REH cell (cell line): ENCODE measurements around a stretch of chr14.

DNA sequence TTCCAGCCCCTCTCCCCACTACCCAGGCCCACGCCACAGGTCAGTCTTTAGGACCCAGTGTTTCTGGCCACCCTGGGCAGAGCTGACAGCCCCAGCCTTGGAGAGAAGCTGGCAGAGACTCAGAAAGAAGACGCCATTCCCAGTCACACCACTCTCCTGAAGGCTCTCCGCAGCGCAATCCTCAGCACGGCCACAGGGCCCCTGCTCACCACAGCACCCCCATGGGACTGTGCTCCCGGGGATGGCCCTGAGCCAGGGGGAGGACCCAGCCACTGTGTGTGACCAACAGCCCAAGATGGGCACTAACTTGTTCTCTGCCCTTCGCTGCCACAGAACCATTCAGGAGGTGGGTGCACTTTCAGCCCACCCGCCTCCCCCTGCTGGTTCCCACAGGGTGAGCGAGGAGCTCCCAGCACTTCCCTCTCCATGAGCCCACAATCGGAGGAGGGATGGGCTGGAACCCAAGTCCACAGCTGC, 57.1 kb downstream of the CCNK start:
- PRO-cap: no peak

- PRO-cap: no peak
Measured at GRCh38 chr14:99548930-99549403, 55.0 kb downstream of the CCDC85C start.

DNA sequence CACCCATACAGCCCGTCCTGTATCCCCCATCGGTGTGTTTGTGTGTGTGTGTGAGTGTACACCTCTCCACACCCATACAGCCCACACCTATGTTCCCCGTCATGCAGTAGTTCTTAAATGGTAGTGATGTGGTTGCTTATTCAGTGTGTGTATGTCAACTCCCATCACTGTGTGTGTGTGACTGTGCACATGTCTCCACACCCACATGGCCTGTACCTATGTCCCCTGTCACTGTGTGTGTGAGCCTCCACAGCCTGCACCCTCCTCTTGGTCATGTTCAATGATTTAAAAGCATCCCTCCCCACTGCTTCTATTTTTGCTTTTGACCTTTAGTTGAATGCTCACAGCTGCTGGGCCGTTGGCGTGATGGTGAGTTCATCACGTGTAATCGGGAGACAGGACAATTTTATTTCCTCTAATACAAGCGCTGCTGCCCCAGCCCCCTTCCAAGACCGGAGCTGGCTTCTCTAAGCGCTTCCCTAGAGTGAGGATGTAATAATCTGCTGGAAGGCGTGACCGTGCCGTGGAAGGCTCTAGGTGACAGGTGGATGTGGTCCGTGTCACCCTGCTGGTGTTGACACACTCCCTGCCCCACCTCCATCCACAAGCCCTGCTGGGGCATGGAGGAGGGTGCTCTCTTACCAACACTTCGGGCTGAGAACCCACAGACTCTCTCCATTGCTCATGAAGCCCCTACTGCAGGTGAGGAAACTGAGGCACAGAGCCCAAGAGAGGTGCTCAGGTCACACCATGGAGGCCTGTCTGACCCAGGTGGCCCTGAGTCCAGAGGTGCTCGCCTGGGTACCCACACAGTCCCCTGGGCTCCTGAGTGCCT, 25.4 kb downstream of the CCDC85C start:
- PRO-cap: no peak

DNA sequence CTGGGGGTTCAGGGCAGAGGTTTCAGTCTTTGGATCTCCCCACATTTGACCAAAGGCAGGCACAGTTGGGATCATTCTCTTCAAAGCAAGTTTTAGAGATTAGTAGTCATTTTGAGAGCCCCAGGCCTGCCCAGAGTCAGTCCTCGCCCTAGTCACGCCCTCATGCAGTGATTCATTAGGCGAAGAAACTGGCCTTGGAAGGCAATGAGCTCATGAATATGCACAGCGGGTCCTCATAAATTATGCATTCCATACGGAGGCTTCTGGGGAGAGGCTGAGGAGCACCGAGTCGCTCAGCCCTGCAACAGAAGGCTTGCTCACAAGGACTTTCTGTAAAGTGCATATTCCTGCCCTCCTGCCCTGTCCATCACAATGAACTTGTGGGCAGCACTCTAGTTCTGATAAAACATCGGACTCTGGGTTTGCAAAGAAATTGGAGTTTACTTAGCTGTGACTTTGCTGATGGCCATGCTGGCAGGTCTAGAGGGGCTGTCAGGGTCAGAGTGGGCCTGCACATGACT, 34.7 kb upstream of the EML1 start:
- PRO-cap: no peak

DNA sequence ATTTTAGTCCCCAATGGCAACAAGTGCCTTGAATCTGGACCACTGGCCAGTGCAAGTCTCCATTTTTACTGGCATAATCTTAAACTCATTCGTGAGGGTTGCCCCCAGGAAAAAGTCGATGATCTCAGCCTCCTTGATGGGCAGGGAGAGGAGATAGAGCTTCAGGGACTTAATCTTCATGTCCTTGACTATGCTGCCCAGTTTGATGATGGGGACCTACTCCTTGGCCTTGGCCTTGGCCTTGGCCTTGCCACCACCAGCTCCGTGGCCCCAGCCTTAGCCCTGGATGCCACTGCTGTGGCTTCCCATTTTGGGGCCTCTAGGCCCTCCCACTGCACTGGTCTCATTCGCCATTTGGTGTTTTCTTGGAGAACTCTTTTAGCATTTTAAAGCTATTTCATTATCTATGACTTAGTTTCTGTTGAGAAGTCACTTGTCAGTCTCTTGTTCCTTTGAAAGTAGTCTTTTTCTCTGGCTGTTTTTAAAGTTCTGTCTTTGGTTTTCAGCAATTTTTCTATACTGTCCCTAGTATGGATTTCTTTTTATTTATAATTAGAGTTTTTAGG, 90.3 kb upstream of the EVL start:
- PRO-cap: no peak

DNA sequence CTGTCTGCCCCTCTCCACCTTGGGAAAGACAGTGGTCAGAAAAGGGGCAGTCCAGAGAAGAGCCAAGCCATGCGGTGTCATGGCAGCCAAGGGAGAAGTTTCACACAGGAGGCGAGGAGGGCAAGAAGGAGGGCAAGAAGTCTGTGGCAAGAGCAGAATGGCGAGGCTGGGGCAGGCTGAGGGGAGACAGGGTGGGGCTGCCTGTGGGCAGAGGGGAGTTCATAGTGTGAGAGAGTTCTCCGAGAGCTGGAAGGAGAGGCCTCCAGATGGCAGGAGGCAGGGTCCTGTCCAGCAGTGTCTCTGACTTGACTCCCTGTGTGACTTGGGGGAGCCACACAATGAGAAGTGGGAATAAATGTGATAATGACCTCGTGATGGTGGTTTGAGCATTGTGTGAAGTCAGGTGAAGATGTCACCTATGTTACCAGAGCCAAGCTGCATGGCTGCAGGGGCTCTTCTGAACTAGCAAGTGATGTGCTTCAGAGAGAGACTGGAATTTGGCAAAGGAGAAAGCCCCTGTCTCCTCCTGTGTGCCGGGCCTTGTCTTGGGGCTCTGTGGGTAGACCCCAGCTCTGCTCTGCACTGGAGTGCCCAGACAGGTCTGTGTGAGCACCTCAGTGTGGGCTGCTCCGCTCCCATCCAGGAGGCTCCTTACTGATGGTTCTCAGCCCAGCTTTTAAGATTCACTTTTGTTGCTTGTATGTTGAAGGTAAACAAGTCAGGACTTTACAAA, 9.7 kb downstream of the EVL start:
- PRO-cap: no peak

DNA sequence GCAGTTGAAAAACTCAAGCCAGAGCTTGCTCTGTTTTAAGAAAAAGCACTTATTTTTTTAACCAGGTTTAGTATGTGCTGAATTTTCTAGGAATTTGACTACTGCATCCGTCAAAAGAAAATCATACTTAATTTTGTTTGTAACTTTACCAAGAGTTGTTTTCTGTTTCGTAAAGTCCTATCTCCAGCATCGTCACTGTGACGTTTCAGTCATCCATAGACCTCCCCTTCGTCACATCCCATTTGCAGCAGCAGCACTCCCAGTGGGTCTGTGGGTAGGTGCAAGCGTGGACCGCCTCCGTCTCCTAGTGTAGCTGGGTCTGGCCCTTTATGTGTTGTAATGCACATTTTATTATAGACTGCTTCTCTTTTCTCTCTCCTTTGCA, 41.0 kb downstream of the EVL start:
- PRO-cap: no peak

DNA sequence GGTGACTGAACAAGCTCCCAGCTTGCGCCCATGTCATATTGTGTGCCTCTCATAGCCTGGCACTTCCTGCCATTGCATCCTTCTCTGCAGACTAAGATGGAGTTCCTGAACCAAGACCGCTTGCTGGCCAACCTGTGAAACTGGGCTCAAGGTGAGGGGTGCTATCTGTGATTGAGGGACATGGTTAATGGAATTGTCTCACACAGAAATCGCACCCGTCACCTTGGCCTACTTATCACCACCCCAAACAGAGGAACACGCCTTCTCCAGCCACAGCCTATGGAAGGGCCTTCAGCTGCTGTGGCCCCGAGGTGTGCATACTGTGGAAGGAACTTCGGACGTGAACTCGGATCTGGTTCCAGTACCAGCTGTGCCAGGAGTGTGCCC, 44.3 kb downstream of the EVL start:
- PRO-cap: no peak

DNA sequence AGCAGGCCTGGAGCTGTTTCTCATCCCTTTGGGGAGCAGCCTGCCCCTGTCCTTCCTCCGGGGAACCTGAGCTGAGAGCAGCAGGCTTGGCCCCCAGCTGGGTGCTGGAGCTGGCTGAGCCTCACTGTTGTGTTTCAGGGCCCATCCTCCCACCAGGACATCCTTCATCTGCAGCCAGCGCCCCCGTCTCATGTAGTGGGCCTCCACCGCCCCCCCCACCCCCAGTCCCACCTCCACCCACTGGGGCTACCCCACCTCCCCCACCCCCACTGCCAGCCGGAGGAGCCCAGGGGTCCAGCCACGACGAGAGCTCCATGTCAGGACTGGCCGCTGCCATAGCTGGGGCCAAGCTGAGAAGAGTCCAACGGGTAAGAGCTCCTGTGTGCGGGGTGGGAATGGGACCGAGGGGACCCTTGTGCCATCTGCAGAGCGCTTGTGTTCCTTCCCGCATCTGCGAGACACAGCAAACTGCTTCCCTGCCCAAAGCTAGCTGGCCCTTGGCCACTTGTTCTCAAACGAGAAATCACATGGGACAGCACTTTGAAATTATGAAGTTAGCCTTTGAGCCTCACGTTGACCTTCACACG, 31.0 kb downstream of the DEGS2 start:
- PRO-cap: no peak

DNA sequence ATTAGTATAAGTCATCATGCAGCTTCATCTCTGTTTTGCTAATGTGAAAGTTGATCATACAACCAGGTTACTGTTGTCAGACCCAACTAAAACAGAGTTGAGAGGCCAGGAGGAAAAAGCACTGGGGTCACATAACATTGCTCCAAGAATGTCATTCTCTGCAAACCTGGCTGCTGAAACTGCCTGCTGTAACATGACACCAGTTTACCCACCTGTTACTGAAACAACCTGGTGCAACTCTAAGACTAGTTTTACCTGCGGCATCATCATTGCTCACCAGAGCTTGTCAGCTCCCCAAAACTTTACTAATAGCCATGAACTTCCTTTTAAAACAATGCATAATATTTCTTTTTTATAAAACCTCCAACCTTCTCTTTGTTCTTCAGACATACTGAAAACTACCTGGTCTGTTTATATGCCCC, 30.7 kb upstream of the DEGS2 start:
- PRO-cap: no peak

DNA sequence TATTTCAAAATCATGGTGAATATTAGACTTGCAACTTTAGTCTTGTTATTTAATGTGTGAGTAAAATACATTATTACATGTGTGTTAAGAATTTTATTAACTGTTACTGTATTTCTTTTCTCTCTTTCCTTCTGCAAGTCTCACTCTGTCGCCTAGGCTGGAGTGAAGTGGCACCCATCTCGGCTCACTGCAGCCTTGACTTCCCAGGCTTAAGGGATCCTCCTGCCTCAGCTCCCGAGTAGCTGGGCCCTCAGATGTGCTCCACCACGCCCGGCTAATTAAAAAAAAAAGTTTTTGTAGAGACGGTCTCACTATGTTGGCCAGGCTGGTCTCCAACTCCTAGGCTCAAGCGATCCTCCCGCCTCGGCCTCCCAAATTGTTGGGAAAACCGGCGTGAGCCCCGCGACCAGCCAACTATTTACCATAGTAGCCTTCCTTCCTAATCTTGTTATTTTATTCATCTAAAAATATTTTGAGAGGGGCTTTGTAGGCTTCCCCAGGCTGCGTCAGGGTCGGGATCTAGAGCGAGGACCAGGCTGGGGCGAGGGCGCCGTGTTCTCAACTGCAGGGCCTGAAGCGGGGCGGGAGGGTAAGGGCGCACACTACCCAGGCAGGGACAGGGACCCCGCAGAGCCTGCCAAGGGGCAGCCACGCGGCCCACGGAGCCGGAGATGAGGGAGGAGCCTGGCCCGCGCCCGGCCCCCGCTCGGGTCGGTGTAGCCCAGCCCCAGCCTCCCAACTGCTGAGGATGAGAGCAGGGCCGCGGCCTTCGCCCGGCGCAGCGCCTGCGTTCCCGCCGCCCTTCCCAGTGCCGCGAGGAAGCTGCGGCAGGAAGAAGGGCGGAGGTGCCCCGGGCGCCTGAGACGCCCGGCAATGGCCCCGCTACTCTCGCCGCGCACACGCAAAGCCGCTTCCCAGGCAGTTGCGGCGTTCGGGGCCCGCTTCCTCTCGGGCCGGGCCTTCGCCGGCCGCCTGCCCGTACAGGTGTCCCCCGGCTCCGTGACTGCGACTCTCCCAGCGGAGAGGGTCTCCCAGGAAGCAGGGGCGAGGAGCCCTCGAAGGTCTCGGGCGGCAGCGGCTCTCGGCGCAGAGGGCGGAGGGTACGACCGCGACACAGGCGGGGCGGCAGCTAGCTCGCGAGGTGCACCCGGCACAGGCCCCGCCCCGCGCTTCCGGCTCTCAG, 25.1 kb upstream of the YY1 start:
- PRO-cap: bidirectional peak, plus-strand start at position 738 of the sequence, minus-strand start at position 673 of the sequence; bidirectional peak, plus-strand start outside the sequence, minus-strand start at position 1,117 of the sequence

GRCh38 chr14:100246747-100247100, 7.8 kb downstream of the YY1 start:
- PRO-cap: no peak

DNA sequence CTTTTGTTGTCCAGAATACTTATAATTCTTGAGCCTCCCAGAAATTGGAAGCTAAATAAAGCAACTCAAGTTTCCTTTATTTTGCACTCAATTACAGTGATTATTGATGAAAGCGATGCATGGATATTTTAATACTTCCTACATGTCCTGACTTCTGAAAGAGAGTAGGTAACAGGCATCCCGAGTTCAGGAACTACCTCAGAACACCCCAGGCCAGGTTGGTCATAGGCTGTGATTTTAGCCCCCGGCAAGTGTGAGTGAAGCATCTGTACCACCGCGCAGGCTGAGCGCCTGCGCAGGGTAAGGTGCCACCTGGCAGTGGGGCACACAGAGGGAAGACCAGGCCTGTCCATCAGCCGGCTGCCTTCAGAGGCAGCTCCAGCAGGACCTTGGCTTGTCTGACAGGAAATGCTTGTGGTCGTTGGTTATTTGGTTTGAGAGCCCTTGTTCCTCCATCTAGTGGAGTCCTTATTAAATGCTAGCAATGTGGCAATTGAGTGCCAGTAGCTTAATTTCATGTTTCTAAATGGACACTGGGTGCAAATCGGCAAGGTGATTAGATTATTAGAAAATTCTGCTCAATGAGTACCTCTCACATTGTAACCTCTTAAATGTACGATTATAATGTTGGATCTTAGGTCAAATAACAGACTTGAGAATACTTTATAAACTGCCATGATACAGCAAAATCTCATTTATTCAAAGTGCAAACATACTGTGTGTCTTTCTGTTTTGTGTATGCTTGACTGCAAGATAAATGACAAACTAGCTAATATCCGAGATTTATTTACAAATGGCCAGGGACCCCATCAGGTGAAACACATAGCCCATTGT, 27.5 kb downstream of the SLC25A29 start:
- PRO-cap: no peak

- PRO-cap: no peak
Measured at GRCh38 chr14:100281642-100282379, 24.4 kb downstream of the SLC25A29 start.

- PRO-cap: no peak
Measured at GRCh38 chr14:100312583-100313025, 6.4 kb upstream of the SLC25A29 start.

GRCh38 chr14:100340193-100341053, 17.3 kb downstream of the SLC25A47 start:
- PRO-cap: no peak

- PRO-cap: no peak
Measured at GRCh38 chr14:100436575-100437269, 60.4 kb downstream of the WDR25 start.

DNA sequence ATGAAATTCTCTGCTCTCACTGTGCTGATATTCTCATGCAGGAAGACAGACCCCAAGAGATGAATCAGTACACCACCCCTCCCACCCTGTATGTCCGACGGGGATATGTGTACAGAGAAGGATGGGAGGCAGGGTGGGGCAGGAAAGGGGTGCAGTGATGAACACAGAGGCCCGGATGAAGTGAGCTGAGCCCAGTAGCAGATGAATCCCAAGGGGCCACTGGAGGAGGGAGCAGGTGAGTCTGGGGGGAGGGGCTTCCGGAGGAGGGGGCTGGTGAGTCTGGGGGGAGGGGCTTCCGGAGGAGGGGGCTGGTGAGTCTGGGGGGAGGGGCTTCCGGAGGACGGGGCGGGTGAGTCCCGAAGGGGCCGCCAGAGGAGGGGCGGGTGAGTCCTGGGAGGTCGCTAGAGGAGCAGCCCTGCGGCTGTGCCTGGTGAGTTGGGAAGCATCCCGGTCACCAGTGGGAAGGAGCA, 14.2 kb downstream of the BEGAIN start:
- PRO-cap: unidirectional peak, plus-strand start at position 371 of the sequence

GRCh38 chr14:100586305-100587189, 670 bp downstream of the BEGAIN start:
- PRO-cap: no peak

DNA sequence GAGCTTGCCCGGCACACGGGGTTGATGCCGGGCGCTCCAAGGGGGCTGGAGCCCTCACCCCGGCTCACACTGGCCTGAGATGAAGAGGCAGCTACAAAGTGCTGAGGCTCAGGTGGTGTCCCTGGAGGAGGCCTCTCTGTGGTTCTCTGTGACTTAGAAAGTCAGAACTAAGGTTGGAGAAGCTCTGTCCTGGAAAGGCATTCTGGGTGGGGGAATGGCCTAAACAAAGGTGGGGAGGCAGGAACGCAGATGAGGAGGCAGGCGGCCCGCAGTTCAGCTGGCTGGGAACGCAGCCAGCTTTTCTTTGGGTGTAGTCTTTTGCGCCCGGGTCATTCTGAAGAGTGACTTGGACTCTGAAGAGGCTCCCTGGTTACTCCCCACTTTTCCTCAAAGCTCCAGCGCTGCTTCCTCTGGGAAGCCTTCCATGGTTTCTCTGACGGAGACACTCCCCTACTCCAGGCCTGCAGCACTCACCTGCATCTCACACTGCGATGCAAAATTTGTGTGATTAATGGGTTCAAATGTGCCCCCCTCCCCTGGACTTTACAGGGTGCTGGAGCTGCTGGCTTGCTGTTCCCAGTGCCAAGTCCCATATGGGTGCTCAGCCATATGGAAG, 50.5 kb upstream of the DLK1 start:
- PRO-cap: no peak